Metanephros (tissue), 2 donors: Measurements from ENCODE around the genes RIC8A, PKP3 and HRAS.

- RAMPAGE, long total RNA: no peak
These were observed at the start of gene RIC8A for GRCh38 chr11:207427-207800. TSS of gene RIC8A (plus strand) at chr11:207708.

GRCh38 chr11:212605-213195, 5.2 kb downstream of the RIC8A start:
- RAMPAGE, long total RNA: no peak

DNA sequence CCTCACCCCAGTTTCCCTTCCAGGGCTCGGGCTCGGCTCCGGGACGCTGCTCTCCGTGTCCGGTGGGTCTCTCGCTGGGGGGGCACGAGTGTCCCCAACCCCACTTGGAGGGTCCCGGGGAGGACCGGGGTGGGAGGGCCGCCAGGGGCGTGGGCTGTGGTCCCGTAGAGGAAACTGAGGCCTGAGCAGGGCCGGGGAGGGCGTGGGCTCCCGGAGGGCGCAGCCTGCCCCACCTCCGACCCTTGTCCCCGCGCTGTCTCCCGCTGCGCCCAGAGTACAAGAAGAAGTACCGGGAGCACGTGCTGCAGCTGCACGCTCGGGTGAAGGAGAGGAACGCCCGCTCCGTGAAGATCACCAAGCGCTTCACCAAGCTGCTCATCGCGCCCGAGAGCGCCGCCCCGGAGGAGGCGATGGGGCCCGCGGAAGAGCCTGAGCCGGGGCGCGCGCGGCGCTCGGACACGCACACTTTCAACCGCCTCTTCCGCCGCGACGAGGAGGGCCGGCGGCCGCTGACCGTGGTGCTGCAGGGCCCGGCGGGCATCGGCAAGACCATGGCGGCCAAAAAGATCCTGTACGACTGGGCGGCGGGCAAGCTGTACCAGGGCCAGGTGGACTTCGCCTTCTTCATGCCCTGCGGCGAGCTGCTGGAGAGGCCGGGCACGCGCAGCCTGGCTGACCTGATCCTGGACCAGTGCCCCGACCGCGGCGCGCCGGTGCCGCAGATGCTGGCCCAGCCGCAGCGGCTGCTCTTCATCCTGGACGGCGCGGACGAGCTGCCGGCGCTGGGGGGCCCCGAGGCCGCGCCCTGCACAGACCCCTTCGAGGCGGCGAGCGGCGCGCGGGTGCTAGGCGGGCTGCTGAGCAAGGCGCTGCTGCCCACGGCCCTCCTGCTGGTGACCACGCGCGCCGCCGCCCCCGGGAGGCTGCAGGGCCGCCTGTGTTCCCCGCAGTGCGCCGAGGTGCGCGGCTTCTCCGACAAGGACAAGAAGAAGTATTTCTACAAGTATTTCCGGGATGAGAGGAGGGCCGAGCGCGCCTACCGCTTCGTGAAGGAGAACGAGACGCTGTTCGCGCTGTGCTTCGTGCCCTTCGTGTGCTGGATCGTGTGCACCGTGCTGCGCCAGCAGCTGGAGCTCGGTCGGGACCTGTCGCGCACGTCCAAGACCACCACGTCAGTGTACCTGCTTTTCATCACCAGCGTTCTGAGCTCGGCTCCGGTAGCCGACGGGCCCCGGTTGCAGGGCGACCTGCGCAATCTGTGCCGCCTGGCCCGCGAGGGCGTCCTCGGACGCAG, 2.1 kb downstream of the NLRP6 start:
- RAMPAGE, long total RNA: no peak

- RAMPAGE, long total RNA: no peak
These were observed 2.2 kb downstream of the IFITM3 start for GRCh38 chr11:318466-318777.

DNA sequence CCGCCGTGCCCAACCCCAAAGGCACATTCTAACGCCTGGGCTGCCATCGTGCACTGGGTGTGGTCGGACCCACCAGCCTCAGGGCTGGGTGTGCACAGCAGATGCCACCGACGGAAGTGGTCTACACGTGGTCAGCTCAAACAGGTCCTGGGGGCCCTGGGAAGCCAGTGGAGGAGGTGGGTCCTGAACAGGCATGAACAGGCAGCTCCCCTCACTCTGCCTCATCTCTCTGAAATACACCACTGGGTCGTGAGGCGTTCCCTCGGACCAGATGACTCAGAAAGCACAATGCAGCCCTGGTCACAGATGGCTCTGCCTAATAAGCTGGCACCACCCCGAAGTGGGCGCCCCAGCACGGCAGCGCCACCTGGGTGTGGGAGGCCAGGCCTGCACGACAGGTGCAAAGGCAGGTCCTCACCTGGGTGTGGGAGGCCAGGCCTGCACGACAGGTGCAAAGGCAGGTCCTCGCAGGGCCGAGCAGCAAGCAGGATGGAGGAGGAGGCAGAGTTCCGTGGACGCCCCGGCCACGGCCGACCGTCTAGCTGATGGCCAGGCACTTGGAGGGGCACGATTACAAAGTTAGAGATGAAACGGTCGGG, 4.9 kb upstream of the B4GALNT4 start:
- RAMPAGE, long total RNA: no peak

DNA sequence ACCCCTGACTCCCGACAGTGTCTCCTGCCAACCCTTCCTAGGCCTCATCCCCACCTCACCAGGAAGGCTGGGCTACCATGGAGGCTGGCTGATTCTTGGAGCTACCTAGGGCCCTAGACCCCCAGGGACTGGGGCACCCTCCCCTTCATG, 433 bp upstream of the PKP3 start:
- RAMPAGE, long total RNA: no peak

DNA sequence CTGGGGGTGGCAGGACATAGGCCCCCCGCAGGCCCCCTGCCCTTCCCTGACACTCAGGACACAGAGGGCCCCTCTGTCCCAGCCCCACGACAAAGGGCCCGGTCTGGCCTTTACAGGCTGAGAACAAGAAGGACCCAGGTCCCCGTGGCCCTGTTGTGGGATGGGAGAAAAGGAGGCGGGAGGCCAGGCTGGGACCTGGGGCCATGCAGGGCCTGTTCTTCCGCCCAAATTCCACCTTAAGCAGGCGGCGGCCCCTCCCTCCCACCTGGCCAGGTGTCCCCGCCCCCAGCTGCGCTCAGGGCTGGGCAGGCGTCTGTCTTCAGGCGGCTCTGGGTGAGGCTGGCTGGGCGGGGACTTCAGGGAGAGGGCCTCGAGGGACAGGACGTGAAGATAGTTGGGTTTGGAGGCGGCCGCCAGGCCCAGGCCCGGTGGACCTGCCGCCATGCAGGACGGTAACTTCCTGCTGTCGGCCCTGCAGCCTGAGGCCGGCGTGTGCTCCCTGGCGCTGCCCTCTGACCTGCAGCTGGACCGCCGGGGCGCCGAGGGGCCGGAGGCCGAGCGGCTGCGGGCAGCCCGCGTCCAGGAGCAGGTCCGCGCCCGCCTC, at the start of gene PKP3:
Gene PKP3 (plus strand): TSS at position 359 of the 604 bp plus-strand sequence.
- RAMPAGE, long total RNA: no peak

DNA sequence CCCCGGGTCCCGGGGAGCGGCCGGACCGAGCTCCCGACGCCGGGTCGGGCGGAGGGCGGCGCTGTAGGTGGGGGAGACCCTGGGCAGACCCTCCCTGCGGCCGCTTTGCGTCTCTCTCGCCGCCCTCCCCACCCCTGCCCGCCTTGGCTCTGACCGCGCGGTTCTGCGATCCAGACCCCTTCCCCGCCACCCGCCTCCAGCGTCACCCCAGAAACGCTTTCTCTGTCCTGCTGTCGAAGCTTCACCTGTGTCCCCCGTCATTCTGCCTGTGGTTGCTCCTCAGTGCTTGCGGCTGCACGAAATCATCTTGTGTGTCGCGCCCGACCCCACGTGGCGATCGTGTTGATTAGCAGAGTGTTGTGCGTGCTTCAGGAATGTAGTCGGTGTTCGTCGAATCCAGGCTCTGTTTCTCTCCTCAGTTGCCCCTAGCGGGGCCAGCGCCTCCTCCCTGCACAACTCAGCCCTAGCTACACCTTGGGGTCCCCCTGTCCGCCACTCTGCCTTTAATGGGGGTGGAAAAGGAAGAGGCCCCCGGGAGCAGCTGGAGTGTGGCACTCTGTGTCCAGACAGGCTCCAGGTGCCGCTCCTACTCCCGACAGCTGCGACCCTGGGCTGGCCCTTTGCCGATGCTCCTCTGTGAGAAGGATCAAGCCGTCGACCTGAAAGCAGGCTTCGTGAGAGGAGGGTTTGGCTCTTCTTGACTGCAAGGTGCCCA, 864 bp downstream of the PTDSS2 start:
- RAMPAGE, long total RNA: no peak

GRCh38 chr11:460214-461079, 10.4 kb downstream of the PTDSS2 start:
- RAMPAGE, long total RNA: no peak

DNA sequence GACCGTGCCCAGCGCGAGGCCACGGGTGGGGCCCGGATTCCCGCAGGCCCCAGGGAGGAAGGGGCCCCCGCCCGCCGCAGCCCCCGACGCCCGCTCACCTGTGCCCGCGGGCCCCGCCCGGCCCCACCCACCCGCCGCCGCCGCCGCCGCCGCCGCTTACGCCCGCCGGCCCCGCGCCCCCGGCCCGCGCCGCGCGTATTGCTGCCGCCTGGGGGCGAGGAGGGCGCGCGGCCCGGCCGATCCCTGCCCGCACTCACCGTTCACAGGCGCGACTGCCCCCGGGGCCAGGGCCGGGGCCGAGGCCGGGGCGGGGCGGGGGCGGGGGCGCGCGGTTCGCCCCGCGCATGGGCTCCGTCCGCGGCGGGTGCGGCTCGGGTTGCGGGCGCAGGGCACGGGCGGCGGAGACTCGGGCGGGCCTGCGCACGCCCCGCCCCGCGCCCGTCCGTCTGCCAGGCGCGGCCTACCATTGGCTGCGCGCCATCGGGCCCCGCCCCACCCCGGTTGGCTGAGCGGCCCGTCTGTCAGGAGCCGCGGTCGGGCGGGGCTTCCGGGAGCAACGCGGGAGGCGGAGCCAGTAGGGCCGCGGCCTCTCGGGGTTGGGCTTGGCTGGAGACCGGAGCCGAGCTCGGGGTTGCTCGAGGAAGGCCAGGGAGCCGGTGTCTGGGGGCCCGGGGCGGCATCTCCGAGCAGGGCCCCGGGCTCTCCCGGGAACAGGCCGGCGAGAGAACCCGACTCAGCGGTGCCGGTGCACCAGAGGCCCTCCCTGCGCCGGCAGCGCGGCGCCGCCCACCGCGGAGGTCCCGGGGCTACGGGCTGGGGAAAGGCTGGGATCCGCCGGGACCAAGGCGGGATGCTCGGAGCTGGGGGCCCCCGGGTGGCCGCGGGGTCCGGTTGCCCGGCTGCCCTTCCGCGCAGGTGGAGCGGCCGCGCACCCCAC, at the start of gene HRAS:
Gene HRAS (minus strand): TSS at position 418 of the 937 bp plus-strand sequence.
- RAMPAGE, long total RNA: no peak

GRCh38 chr11:541438-542017, 4.2 kb downstream of the LRRC56 start:
- RAMPAGE, long total RNA: no peak

DNA sequence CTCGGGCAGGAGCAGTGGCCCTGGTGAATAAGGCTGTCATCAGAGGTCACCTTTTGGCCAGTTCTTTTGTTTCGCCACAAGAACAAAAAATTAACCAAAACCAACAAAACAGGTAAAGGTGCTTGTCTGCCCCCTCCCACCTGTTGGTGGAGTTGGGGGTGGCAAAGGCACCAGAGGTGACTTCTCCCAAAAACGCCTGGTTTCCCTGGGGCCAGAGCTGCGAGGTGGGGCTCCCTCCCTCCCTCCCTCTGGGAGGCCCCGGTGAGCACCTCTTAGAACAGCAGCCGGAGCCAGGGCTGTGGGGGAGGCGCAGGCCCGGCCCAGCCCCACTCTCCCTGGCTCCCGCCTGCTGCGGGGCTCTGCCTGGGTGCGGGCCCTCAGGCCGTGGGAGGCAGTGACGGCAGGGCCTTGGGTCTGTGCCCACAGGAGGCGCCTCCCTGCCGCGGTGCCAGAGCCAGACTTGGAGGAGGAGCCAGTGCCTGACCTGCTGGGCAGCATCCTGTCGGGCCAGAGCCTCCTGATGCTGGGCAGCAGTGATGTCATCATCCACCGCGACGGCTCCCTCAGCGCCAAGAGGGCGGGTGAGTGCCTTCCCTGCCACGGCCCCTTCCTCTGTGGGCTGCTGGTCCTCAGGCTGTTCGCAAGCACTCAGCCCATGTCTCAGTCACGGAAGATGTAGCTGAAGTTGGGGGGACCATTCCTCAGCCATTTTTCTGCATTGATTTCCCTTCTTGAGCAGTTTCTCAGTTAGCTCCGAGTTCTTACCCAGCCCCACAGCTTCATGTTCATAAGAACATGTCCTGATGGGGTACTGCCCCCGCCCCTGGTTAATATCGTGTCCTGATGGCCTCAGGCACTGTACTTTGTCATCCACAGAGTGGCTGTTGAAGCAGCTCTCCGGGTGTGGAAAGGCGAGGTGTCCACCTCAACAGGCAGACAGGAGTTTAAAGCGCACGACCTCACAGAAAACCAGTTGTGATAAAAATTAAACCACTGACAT, 9.4 kb downstream of the IRF7 start:
- RAMPAGE, long total RNA: no peak

GRCh38 chr11:607146-607640, 8.6 kb downstream of the IRF7 start:
- RAMPAGE, long total RNA: no peak

DNA sequence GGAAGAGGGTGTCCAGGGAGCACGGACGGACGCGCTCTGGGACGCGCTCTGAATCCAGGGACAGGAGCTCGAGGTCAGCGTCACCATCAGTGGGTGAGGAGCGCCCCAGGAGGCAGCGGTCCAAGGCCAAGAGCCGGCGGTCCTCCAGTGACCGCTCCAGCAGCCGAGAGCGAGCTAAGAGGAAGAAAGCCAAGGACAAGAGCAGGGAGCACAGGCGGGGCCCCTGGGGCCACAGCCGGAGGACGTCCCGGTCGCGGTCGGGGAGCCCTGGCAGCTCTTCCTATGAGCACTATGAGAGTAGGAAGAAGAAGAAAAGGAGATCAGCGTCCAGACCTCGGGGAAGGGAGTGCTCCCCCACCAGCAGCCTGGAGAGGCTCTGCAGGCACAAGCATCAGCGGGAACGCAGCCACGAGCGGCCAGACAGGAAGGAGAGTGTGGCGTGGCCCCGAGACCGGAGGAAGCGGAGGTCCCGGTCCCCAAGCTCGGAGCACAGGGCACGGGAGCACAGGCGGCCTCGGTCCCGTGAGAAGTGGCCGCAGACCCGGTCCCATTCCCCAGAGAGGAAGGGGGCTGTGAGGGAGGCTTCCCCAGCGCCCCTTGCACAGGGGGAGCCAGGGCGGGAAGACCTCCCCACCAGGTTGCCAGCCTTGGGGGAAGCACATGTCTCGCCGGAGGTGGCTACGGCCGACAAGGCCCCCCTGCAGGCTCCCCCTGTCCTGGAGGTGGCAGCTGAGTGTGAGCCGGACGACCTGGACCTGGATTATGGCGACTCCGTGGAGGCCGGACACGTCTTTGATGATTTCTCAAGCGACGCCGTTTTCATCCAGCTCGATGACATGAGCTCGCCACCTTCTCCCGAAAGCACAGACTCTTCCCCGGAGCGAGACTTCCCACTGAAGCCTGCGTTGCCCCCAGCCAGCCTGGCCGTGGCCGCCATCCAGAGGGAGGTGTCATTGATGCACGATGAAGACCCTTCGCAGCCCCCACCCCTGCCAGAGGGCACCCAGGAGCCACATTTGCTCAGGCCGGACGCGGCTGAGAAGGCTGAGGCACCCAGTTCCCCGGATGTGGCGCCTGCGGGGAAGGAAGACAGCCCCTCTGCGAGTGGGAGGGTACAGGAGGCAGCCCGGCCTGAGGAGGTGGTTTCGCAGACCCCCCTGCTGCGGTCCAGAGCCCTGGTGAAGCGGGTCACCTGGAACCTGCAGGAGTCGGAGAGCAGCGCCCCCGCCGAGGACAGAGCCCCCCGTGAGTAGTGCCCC, 6.8 kb downstream of the IRF7 start:
- RAMPAGE, long total RNA: no peak

DNA sequence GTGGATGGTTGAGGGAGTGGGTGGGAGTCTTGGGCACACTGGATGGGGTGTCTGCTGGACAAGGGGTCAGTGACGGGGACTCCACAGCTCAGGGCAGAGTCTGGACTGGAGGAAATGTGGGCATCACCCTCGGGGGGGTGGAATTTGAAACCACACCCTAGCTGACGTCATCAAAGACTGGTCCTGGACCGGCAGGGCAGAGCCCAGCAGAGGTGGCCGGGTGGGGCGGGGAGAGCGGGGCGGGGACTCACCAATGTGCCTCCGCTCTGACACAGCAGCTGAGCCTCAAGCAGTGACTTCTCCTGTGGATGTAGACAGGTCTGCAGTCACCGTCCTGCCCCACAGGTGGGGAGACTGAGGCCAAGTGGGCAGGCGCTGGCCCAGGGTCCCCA, 797 bp downstream of the CDHR5 start:
- RAMPAGE, long total RNA: no peak

GRCh38 chr11:639585-639959, 2.5 kb downstream of the DRD4 start:
- RAMPAGE, long total RNA: no peak

DNA sequence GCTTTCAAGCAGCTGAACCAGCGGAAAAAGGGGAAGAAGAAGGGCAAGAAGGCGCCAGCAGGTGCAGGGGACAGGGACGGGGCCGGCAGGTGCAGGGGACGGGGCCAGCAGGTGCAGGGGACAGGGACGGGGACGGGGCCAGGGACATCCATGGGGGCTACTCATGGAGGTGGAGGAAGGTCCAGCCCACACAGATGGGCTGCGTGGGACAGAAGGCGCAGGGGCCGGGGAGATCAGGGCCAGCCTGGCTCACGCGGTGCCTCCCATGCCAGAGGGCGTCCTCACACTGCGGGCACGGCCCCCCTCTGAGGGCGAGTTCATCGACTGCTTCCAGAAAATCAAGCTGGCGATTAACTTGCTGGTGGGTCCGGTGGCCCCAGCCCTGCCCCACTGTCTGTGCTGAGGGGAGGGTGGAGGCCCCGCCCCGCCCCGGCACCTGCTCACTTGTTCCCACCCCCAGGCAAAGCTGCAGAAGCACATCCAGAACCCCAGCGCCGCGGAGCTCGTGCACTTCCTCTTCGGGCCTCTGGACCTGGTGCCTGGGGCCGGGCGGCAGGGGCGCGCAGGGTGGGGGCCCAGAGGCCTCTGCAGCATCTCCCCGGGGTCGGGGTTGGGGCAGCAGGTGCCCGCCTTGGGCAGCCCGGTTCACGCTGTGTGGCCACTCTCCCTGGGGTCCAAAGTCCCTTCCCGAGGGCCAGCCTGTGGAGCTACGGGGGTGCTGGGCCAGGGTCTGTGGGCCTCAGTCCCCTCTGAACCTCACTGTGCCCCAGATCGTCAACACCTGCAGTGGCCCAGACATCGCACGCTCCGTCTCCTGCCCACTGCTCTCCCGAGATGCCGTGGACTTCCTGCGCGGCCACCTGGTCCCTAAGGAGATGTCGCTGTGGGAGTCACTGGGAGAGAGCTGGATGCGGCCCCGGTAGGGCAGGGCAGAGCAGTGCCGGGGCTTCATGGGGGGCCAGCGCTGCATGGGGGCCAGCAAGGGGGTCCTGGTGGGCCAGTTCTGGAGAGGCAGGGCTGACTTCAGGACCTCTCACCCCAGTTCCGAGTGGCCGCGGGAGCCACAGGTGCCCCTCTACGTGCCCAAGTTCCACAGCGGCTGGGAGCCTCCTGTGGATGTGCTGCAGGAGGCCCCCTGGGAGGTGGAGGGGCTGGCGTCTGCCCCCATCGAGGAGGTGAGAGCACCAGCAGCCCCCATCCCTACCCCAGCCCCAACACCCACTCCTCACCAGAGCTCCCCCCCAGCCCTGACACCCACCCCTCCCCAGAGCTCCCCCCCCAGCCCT, 16.0 kb downstream of the EPS8L2 start:
- RAMPAGE, long total RNA: no peak

- RAMPAGE, long total RNA: no peak
These were observed 14.0 kb downstream of the GATD1 start for GRCh38 chr11:762947-763984.

DNA sequence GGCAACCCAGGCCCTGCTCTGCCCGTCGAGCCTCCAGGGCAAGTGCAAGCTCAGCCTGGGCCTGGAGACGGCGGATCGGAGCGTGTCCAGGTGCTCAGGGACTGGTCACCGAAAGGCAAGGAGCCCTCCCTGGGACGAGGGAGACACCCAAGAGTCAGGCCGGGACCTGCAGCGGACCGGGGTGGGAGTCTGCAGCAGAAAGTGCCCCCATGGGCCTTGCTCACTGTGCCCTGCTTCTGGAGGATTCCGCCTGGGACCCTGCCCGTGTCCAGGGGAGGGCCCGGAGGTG, 5.1 kb upstream of the GATD1 start:
- RAMPAGE, long total RNA: no peak

DNA sequence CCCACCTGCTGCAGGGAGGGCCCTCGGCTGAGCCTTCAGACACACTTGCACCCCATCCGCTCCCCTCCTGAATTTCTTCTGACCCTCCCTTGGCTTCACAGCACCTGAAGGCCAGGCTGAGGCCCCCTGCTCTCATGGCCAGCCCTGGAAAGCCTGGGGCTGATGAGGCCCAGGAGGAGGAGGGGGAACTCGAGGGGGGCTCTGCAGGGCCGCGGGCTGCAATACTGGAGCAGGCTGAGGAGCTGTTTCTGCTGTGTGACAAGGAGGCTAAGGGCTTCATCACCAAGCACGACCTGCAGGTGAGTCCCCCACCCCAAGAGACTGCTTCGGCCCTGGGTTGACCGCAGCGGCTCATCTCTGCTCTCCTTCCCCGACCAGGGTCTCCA, 748 bp downstream of the CRACR2B start:
- RAMPAGE, long total RNA: no peak